Glomerular endothelial cell (primary cell): ENCODE measurements around the genes TRIP10, PNPLA6 and PCP2.

DNA sequence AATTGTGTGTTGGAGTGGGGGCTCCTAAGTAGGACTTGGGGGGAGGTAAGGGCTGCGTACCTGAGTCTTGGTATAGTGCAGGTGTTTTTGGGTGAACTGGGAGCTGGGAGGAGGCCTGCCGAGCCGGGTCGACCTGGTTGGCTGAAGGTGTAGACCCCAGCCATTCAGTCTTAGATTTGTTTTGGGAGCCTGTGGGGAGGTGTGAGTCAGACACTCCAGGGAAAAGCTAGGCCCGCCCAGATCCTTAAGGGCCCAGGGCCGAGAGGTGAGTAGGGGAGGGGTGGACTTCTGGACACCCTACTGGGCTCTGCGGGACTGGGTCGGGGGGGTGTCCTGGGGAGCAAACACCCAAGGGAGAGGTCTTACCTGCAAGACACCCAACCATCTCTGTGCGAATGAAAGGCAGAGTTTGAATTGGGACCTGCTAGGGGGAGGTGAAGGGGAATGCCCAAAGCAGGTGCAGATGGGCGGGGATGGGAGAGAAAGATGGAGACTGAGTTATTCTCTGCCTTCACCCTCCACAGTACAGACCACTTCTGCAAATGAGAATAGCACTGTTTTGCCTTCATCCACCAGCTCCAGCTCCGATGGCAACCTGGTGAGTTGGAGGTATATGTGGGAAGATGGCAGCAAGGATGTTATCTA lies 1.1 kb downstream of the CRB3 start:
- RAMPAGE, long total RNA = no peak

DNA sequence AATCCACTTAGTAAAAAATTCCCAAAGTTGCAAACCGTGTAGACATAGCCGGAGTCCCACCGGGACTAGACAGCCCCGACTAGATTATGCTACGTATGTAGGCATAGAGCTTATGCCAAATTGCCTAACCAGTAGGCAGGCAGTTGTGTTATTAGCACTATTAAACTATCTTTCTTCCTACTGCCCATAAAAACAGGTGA lies 9.7 kb upstream of the CD70 start:
- RAMPAGE, long total RNA = no peak

DNA sequence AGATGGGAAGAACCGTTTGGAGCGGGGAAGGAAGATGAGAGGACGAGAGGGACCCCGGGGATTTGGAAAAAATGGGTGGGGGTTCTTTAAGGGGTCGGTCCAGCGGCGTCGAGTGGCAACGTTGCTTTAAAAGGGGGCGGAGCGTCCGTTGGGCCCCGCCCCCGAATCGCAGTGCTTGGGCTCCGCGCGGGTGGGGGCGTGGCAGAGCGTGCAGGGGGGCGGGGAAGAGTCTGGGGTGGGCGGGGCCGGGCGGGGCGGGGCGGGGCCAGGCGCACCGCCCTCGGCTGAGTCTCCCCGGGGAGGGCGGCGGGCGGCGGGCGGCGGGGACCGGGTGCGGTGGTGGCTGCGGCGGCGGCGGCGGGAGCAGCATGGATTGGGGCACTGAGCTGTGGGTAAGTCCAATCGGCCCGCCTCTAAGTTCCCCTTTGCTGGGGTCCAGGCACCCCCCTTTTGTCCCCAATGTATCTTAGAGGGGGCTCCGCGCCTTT lies at the start of gene TRIP10:
TRIP10 (plus strand) TSS at position 287 of the 488 bp plus-strand sequence.
- RAMPAGE, long total RNA = start-site peak on the plus strand centred at position 334 of the sequence, 72 bp wide, 315 and 355 reads in 2 replicates

- RAMPAGE, long total RNA = no peak
Observed at GRCh38 chr19:6766870-6767326, 337 bp downstream of the SH2D3A start.

GRCh38 chr19:6890096-6890685 lies 2.8 kb downstream of the ADGRE1 start:
- RAMPAGE, long total RNA = no peak

DNA sequence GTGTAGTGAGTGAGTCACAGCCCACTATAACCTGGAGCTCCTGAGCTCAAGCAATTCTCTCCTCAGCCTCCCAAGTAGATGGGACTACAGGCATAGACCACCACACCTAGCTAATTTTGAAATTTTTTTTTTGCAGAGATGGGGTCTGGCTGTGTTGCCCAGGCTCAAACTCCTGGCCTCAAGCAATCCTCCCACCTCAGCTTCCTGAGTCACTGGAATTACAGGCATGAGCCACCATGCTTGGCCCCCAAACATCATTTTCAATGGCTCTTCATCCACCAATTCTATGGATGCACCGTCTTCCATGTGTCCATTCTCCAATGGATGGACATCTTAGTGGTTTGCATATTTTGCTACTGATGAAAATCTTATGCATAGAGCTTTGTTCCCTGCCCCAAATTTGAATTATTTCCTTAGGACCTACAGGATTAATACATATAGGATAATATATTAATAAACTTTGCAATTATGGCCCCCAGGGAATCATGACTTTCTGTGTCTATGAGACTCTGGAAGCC lies 69.0 kb downstream of the ZNF557 start:
- RAMPAGE, long total RNA = no peak

- RAMPAGE, long total RNA = no peak
Observed at GRCh38 chr19:7152639-7153199, 83.2 kb downstream of the ZNF557 start.

- RAMPAGE, long total RNA = no peak
Observed at GRCh38 chr19:7192200-7193106, 101.8 kb downstream of the INSR start.

- RAMPAGE, long total RNA = no peak
Observed at GRCh38 chr19:7197714-7198675, 96.2 kb downstream of the INSR start.

GRCh38 chr19:7254450-7255496 lies 39.4 kb downstream of the INSR start:
- RAMPAGE, long total RNA = no peak

GRCh38 chr19:7291135-7291666 lies 3.0 kb downstream of the INSR start:
- RAMPAGE, long total RNA = no peak

GRCh38 chr19:7390941-7391993 lies 42.5 kb downstream of the ARHGEF18 start:
- RAMPAGE, long total RNA = no peak

- RAMPAGE, long total RNA = no peak
Observed at GRCh38 chr19:7395283-7395813, 46.6 kb downstream of the ARHGEF18 start.

- RAMPAGE, long total RNA = no peak
Observed at GRCh38 chr19:7528534-7529502, 6.4 kb downstream of the MCOLN1 start.

- RAMPAGE, long total RNA = start-site peak on the plus strand at chr19:7535703-7535791, 83 and 57 reads in 2 replicates
Observed at GRCh38 chr19:7534994-7536082, at the start of gene PNPLA6. Gene PNPLA6, plus strand, starts transcription at chr19:7535717.

DNA sequence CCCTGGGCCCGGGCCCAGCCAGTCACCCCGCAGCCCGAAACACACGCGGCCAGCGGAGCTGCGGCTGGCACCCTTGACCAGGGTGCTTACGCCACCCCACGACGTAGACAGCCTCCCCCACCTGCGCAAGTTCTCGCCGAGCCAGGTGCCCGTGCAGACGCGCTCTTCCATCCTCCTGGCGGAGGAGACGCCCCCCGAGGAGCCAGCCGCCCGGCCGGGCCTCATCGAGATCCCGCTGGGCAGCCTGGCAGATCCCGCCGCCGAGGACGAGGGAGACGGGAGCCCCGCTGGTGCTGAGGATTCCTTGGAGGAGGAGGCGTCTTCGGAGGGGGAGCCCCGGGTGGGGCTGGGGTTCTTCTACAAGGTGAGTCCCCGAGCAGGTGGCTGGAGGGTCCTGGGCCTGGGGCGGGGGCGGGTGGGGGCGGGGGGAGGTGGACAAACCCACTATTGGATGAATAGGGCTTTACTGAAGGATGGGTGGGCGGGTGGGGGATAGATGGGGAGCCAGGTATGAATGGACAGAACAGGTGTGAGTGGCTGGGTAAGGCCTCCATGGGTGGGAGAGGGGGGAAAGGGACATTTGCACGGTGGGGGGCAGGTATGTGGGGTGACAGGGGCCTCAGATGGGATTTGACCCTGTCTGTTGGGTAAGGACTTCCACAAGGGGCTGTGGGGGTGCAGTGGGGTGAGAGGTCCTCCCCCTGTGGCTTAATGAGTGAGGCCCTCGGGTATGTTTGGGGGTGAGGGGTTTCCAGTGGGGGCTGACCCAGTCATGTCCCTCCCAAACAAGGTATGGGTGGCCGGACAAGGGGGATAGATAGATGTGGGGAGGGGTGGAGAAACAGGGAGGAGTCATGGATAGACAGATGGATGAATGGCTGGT lies 16.3 kb downstream of the XAB2 start:
- RAMPAGE, long total RNA = no peak

DNA sequence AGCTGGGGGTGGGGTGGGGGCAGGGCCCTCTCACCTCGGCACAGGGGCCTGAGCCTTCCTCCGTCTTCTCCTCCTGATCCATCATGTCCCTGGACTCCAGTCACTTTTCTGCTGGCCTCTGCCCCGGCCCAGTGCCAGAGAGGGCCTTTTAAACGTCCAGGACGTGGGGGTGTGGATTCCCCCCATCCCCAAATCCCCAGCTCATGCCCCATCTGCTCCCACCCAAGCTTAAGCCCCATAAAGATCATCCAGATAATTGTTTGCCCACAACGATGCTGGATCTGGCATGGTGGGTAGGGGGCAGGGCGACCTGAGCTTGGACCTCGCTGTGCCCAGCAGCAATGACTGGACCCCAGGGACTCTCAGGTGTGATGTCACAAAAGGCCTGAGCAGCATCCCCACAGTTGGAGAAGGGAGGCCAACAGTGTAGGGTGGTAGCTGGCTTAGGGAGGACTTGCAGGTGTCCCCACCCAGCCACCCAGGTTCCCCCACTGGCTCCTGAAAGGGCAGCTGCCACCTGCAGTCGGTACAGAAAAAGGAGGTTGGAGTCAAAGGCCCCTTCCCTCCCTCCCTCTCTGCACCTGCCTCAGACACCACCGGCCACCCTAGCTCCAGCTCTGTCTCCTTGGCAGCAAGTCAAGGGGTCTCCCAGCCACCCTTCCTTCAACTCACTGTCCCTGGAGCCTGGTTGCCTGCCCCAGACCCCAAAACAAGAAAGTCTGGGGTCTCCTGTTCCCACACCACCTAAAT lies at the start of gene PCP2:
PCP2 (minus strand) TSS at position 347 of the 750 bp plus-strand sequence.
- RAMPAGE, long total RNA = no peak

GRCh38 chr19:7645092-7645817 lies 8.3 kb downstream of the STXBP2 start:
- RAMPAGE, long total RNA = no peak

DNA sequence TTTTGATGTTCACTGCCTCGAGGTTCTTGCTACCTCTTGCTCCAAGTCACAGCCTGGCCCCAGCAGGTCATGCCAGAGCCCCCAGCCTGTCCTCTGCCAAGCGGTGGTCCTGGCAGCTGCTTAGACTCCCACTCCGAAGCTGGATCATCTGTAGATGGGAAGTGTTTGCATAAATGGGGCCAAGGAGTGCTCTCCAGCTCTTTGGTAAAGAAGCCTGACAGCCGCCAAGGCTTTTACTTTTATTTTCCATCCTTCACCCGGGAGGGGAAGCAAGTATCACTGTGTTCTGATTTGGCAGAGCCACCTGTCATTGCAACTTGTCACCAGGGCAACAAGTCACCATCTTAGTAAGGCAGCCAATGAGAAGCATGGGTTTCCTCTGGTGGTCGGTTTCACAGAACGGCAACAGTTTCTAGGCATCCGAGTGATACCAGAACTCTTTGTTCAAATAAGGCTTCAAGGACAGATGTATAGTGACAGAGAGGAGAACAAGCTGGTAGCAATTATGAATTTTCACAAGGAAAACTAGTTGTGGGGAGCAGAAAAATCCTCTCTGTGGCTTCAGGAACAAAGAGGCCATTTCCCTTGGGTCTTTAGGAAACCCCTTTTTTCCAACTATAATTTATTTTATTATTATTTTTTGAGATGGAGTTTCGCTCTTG lies 10.5 kb upstream of the RETN start:
- RAMPAGE, long total RNA = no peak

- RAMPAGE, long total RNA = no peak
Observed at GRCh38 chr19:7674342-7674915, 2.5 kb upstream of the MCEMP1 start.